Upper lobe of left lung (tissue), 5 donors: ENCODE measurements around a stretch of chr15.

GRCh38 chr15:27665712-27666168 lies 433.4 kb downstream of the OCA2 start:
- PRO-cap, 2 experiments: no peak in any of the 2 experiments
- RAMPAGE, long total RNA, 4 experiments: no peak in any of the 4 experiments

- PRO-cap, 2 experiments: peak in 2 of 2 experiments; most common plus-strand start chr15:28096368 (in 1); most common minus-strand start chr15:28096085 (in 2)
- RAMPAGE, long total RNA, 4 experiments: start-site peak on the minus strand in 1 of 4 experiments, at chr15:28096081-28096087 at its widest, 9 reads per replicate
Observed at GRCh38 chr15:28095620-28096890, 3.1 kb downstream of the OCA2 start.

GRCh38 chr15:28098738-28099215 lies 338 bp downstream of the OCA2 start:
- PRO-cap, 2 experiments: no peak in any of the 2 experiments
- RAMPAGE, long total RNA, 4 experiments: no peak in any of the 4 experiments

- PRO-cap, 2 experiments: no peak in any of the 2 experiments
- RAMPAGE, long total RNA, 4 experiments: start-site peak on the minus strand in 2 of 4 experiments, at chr15:28738409-28738465 at its widest, 6 to 8 reads per replicate
Observed at GRCh38 chr15:28738261-28739104, 26.3 kb upstream of the GOLGA8M start.

DNA sequence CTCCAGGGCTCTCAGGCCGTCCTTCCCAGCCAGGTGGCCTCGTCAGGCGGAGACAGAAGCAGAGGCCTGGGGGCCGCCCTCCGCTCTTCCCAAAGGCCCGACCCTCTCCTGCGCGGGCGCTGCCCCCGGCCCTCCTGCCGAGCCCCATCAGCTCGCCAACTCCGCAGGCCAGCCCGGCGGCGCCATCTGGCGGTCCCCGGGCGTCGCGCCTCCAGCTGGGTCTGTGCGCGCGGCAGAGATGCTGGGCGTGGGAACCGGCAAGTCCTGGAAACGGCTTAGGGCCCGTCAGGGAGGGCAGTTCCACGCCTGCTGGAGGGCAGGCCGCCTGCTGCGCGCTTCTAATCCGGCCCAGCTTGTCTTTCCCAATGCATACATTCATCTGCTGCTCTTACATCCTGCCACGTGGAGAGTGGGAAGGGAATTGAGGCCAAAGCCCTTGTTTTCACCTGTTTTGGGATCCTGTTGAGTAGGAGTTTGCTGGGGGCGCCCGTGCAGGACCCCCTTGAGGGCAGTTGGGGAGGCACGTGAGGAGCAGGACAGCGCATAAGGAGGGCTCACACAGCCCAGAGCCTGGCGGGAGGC lies 165.8 kb downstream of the NSMCE3 start:
- PRO-cap, 2 experiments: no peak in any of the 2 experiments
- RAMPAGE, long total RNA, 4 experiments: no peak in any of the 4 experiments

DNA sequence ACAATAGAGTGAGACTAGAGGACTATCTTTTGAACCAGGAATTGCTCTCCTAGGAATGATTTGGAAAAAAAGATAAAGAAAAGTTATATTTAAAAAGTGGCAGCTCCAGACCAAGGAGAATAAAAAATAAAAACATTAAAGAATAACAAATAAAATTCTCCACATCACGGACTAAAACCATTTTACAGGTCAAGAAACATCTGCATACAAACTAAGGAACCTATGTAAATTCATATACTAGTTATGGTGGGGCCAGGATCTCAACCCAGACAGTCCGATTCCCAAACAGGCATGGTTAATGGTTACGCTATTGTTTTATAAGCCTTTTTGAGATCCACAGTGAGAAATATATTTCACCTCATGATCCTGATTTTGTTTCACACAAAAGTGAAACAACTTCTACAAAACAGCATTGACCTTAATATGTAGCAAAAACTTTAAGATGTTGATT lies 1.9 kb downstream of the NSMCE3 start:
- PRO-cap, 2 experiments: no peak in any of the 2 experiments
- RAMPAGE, long total RNA, 4 experiments: no peak in any of the 4 experiments

- PRO-cap, 2 experiments: no peak in any of the 2 experiments
- RAMPAGE, long total RNA, 4 experiments: no peak in any of the 4 experiments
Observed at GRCh38 chr15:29568963-29569162, 1.9 kb downstream of the ENTREP2 start.

DNA sequence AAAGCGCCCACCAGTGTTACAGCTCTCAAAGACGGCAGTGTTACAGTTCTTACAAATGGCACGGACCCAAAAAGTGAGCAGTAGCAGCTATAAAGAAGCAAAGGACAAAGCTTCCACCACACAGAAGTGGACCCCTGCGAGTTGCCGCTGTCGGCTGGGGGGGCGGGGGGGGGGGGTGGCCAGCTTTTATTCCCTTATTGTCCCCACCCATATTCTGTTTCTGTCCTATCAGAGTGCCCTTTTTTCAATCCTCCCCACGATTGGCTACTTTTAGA lies 86.5 kb upstream of the ENTREP2 start:
- PRO-cap, 2 experiments: no peak in any of the 2 experiments
- RAMPAGE, long total RNA, 4 experiments: no peak in any of the 4 experiments

- PRO-cap, 2 experiments: no peak in any of the 2 experiments
- RAMPAGE, long total RNA, 4 experiments: no peak in any of the 4 experiments
Observed at GRCh38 chr15:29676624-29677169, 105.9 kb upstream of the ENTREP2 start.

DNA sequence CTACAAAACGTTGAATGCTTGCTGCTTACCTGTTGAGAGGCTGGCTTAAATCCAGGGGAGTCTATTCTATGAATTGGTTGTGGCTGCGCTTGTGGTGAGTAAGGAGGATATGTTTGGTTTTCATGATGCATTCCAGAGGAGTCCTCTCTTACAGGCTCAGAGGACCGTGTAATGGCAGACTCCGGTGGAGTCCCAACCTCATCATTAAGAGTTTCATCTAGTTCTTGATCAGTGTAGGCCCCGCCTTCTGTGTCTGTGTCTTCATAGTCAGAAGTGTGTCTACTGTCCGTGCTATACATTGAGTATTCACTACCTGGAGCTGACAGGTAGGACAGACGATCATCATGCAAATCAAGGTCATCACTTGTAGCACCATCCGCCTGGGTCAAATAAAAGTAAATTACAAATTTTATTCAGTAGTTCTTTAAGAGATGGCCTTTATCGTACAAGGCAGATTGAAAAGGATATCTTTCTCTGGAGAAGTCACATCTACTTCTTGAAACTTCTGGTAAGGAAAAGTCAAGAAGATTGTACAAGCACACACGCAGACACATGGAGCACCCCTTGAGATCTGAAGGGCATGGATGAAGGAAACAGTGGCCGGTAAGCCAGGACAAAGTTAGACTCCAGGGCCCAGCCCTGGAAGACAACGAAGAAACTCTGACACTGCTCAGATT lies 101.8 kb downstream of the TJP1 start:
- PRO-cap, 2 experiments: no peak in any of the 2 experiments
- RAMPAGE, long total RNA, 4 experiments: start-site peak on the minus strand in 1 of 4 experiments, centred at position 242 of the sequence, 63 reads per replicate

GRCh38 chr15:29790372-29791057 lies 31.8 kb downstream of the TJP1 start:
- PRO-cap, 2 experiments: no peak in any of the 2 experiments
- RAMPAGE, long total RNA, 4 experiments: start-site peak on the minus strand in 1 of 4 experiments, at chr15:29790822-29790906 at its widest, 7 reads per replicate

DNA sequence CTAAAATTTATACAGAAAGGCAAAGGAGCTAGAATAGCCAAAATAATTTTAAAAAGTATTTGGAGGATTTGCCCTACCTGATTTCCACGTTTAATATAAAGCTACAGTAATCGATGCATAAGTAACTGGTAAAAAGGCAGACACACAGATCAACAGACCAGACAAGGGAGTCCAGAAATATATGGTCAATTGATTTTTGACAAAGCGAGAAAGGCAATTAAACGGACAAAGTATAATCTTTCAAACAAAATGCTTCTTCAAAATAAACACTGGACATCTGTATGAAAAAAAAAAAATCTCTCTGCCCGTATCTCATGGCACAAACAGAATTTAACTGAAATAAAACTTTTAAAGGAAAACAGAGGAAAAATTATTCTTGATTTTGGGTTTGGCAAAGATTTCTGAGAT lies 25.6 kb downstream of the TJP1 start:
- PRO-cap, 2 experiments: no peak in any of the 2 experiments
- RAMPAGE, long total RNA, 4 experiments: no peak in any of the 4 experiments

DNA sequence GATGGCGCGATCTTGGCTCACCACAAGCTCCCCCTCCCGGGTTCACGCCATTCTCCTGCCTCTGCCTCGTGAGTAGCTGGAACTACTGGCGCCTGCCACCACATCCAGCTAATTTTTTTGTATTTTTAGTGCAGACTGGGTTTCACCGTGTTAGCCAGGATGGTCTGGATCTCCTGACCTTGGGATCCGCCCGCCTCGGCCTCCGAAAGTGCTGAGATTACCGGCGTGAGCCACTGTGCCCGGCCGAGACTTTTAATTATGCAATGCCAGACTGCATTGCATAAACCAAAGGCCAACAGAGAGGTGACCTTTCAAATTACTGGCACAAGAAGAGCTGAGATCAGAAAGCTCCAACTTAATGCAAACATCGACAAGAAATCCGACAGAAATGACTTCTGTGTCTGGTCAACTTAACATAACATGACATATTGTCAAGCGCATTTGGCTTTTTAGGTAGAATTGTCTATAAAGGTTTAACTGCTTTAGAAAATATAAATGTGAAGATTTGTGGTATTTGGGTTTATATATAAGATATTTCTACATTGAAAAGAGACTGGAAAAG lies 62.5 kb upstream of the GOLGA8Q start:
- PRO-cap, 2 experiments: no peak in any of the 2 experiments
- RAMPAGE, long total RNA, 4 experiments: no peak in any of the 4 experiments

DNA sequence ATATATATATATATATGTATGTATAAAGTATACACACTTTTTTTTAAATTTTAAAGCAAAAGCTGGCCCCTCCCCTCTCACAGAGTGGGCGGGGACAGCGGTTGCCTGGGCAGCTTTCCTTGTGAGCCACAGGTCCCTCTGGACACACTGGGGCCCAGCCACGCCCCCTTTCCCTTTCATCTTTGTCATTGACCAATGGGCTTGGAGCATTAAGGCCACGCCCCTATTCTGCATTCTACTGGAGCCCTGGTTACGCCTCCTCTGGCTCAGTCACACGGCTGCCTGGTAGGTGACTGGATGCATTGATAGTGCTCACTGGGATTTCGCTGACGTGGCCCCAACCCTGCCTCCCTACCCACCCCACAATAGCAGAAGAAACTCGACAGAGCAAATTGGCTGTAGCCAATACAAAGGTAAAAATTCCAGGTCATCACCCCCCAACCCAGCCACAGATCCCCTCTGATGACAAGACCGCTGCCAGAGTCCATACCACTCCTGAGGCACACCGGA lies 112.5 kb upstream of the FAN1 start:
- PRO-cap, 2 experiments: no peak in any of the 2 experiments
- RAMPAGE, long total RNA, 4 experiments: no peak in any of the 4 experiments

DNA sequence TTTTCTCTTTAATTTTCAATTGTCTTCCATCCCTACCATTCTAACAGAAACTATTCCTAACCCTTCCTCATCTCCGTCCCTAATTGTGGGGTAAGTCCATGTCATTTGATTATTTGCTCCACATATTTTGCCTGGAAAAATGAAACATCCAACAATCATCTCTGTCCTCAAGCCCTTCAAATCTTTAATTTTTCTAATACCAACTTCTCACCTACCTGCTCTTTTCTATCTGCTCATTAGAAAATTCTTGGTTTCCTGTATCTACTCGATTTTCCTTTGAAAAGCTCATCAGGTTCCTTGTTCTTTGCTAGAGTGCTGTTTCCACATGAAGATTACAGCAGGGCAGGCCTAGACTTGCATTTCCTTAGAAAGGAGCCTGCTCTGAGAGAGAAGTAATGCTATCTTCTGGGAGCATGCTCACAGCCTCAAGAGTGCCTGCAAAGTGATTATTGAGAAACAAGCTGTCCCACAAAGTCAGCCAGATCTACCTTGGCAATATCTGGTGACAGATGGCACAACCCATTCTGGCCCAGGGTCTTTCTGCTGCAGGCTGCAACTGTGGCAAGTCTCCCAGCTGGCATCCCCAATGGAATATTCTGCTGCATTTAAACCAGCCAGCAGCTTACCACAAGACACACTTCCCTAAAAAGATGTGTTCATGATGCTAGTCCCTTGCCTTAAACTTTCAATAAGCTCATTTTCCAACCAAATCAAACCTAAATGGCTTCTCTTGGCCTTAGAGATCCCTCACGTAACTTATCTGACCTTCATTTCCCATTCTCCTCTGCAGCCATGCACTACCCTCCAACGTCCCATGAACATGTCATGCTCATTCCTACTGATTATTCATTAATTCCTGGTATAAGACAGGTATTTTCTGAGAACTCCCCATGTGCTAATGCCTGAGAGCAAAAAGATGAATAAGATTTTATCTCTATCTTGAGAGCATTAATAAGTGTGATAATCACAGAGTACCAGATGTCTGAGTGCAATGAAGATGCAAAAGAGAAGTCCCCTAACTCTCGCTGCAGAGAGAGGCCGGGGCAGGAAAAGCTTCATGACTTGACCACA lies 29.3 kb downstream of the MTMR10 start:
- PRO-cap, 2 experiments: no peak in any of the 2 experiments
- RAMPAGE, long total RNA, 4 experiments: start-site peak on the minus strand in 1 of 4 experiments, centred at position 477 of the sequence, 18 reads per replicate

GRCh38 chr15:31222500-31223062 lies 104.1 kb upstream of the KLF13 start:
- PRO-cap, 2 experiments: no peak in any of the 2 experiments
- RAMPAGE, long total RNA, 4 experiments: no peak in any of the 4 experiments

GRCh38 chr15:31356841-31358176 lies 30.7 kb downstream of the KLF13 start:
- PRO-cap, 2 experiments: no peak in any of the 2 experiments
- RAMPAGE, long total RNA, 4 experiments: start-site peak on the plus strand in 1 of 4 experiments, at chr15:31357916-31358045 at its widest, 13 reads per replicate

DNA sequence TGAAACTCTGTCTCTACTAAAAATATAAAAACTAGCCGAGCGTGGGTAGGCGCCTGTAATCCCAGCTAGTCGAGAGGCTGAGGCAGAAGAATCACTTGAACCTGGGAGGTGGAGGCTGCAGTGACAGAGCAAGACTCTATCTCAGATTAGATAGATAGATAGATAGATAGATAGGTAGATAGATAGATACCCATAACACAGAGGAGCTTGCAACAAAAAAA lies 41.9 kb downstream of the KLF13 start:
- PRO-cap, 2 experiments: no peak in any of the 2 experiments
- RAMPAGE, long total RNA, 4 experiments: no peak in any of the 4 experiments

GRCh38 chr15:31391336-31392666 lies 65.2 kb downstream of the KLF13 start:
- PRO-cap, 2 experiments: peak in 2 of 2 experiments; most common plus-strand start chr15:31391872 (in 1); most common minus-strand start chr15:31392380 (in 2)
- RAMPAGE, long total RNA, 4 experiments: start-site peak on the plus strand in 4 of 4 experiments, at chr15:31392328-31392521 at its widest, 7 to 25 reads per replicate

- PRO-cap, 2 experiments: peak in 1 of 2 experiments; most common plus-strand start chr15:31393289 (in 1)
- RAMPAGE, long total RNA, 4 experiments: no peak in any of the 4 experiments
Observed at GRCh38 chr15:31393172-31393905, 66.7 kb downstream of the KLF13 start.